ENCODE measurements around a stretch of chr19.

DNA sequence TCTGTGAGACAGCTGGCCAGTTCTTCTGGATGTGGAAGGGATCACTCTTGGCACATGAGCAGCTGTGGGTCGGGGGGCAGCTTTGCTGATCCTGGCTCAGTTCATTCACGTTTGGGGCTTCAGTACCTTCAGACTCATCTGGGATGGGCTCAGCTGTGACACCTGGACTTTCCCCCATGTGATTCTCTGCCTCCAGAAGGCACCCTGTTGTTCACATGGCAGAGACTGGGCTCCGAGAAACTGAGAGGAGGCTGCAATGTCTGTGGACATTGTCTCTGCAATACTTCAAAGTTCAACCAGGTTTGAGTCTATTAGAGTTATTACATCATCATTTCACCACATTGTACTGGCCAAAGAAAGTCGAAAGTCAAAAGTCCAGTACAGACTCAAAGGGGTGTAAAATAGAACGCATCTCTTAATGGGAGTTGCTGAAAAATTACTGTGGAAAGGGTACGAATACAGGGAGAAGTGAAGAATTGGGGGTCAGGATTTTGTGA is 8.0 kb downstream of the CYP4F12 start:
- PRO-cap, 7 experiments: no peak in any of the 7 experiments
- RAMPAGE, long total RNA, 2 experiments: no peak in any of the 2 experiments

- PRO-cap, 7 experiments: peak in 5 of 7 experiments; most common plus-strand start chr19:15780179 (in 4); most common minus-strand start chr19:15780031 (in 5)
- RAMPAGE, long total RNA, 2 experiments: start-site peak on the minus strand in 2 of 2 experiments, at chr19:15779952-15780014 at its widest, 11 to 50 reads per replicate
These were observed 7.6 kb upstream of the OR10H5 start for GRCh38 chr19:15779799-15780367.

DNA sequence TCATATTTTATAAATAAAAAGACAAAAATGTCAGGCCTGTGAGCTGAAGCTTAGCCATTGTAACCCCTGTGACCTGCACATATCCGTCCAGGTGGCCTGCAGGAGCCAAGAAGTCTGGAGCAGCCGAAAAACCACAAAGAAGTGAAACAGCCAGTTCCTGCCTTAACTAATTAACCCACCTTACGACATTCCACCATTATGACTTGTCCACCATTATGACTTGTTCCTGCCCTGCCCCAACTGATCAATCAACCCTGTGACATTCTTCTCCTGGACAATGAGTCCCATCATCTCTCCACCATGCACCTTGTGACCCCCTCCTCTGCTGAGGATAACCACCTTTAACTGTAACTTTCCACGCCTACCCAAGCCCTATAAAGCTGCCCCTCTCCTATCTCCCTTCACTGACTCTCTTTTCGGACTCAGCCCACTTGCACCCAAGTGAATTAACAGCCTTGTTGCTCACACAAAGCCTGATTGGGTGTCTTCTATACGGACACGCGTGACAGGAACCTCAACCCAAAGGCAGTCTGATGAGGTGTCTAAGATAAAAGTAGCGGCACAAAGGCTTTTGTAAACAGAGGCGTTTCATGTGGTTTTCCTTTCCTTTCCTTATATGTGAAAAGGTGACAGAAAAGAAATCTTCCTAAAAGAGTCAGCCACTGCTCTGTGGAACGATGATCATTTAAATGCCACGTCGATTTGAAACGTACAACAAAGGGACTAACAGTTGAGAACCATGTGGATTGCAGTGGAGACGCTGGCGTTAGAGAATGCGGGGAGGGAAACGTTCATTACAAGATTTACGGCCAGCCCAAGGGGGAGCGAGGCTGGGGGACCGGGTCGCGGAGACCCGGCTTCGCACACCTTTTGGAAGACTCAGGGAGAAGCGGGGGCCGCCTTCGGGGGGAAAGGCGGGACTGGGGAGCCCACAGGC is 20.5 kb upstream of the OR10H1 start:
- PRO-cap, 7 experiments: peak in 5 of 7 experiments; most common plus-strand start position 522 of the sequence (in 2); most common minus-strand start position 881 of the sequence (in 4)
- RAMPAGE, long total RNA, 2 experiments: no peak in any of the 2 experiments

- PRO-cap, 7 experiments: no peak in any of the 7 experiments
- RAMPAGE, long total RNA, 2 experiments: no peak in any of the 2 experiments
These were observed 35.5 kb downstream of the CYP4F2 start for GRCh38 chr19:15862404-15862683.

DNA sequence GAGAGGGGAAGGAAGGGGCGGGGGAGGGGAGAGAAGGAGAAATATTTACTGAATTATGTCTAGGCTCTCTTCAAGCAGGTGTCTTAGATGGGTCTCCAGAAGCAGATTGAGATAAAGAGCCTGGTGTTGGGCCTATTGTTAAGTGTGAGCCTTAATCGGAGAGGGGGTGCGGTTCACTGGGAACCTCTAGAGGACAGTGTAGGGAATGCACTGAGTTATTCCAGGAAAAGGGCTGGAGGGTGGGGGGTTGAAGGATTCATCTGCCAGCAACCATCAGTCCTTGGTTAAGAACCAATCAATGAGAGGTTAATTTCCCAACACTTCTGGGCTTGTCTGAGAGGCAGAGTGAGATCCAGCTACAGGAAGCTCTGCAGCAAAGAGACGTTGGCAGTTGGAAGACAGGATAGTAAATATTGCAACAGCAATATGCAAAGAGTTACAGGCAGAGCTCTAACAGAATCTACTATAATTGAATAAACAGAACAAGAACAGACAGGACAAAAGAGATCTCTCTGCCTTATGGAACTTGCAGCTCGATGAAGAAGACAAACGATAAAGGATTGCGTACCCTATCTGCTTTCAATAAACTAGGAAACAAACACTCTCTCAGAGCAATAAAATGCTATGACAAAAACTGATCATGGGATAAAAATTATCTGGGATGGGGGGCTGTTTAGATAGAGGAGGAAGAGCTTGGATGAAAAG is 28.7 kb downstream of the CYP4F2 start:
- PRO-cap, 7 experiments: no peak in any of the 7 experiments
- RAMPAGE, long total RNA, 2 experiments: no peak in any of the 2 experiments

DNA sequence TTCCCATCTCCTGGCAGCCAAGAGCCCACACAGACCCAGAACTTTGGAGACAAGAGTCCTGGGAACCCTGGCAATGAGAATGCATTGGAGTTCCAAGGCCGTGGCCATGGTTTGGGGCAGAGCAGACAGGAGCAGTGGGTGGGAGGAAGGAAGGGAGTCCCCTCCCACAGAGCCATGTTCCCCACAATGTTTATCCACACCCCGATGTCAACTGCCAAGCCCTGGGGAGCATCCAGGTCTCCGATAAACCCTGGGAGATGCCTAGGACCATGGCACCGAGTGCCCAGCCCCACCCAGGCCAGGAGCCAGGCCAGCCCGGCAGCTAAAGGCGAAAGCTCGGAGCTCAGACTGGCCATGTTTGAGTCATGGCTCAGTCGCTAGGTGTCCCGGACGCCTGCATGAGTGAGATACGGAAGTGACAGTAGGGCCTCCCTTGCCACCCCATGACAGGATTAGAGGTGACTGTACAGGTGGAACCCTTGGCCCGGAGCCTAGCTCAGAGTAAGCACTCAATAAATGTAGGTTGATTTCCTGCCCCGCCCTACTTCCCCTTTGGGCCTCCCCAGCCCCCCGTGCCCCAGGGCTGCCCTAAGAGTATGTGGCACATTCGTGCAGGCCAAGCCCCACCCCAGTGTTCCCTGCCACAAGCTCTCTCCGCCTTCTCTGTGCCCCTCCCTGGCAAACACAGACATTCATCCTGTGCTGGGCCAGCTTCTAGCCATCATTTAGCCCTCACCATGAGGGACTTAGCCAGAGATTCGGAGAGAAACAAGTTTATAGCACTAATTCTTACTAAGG is 5.9 kb upstream of the TPM4 start:
- PRO-cap, 7 experiments: peak in 3 of 7 experiments; most common plus-strand start position 351 of the sequence (in 1); most common minus-strand start position 350 of the sequence (in 3)
- RAMPAGE, long total RNA, 2 experiments: no peak in any of the 2 experiments

GRCh38 chr19:16093486-16094037 is 17.3 kb downstream of the TPM4 start:
- PRO-cap, 7 experiments: no peak in any of the 7 experiments
- RAMPAGE, long total RNA, 2 experiments: no peak in any of the 2 experiments

DNA sequence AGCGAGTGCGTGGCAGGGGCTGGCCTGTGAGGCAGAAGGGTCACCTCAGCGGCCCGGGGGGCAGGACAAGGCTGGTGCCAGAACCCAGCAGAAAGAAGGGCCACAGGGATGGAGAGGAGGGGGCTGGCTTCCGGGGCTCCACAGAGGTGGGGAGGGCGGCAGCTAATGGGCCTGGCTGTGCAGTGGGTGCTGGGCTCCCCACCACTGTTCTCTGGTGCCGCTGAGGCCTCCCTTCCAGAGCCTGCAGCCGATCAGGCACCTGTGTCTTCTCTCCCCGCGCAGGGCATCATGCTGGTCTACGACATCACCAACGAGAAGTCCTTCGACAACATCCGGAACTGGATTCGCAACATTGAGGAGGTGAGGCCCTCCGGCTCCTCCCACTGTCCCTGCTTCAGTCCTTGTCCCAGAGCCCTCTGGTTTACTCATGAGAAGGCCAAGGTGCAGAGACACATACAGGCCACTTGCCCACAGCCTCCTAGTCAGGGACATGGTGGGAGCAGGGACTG is 13.6 kb downstream of the RAB8A start:
- PRO-cap, 7 experiments: no peak in any of the 7 experiments
- RAMPAGE, long total RNA, 2 experiments: no peak in any of the 2 experiments

- PRO-cap, 7 experiments: peak in 1 of 7 experiments; most common minus-strand start chr19:16198225 (in 1)
- RAMPAGE, long total RNA, 2 experiments: no peak in any of the 2 experiments
These were observed 516 bp downstream of the AP1M1 start for GRCh38 chr19:16198112-16198742.

GRCh38 chr19:16247184-16248062 is 49.7 kb downstream of the AP1M1 start:
- PRO-cap, 7 experiments: peak in 1 of 7 experiments; most common plus-strand start chr19:16247863 (in 1)
- RAMPAGE, long total RNA, 2 experiments: no peak in any of the 2 experiments

DNA sequence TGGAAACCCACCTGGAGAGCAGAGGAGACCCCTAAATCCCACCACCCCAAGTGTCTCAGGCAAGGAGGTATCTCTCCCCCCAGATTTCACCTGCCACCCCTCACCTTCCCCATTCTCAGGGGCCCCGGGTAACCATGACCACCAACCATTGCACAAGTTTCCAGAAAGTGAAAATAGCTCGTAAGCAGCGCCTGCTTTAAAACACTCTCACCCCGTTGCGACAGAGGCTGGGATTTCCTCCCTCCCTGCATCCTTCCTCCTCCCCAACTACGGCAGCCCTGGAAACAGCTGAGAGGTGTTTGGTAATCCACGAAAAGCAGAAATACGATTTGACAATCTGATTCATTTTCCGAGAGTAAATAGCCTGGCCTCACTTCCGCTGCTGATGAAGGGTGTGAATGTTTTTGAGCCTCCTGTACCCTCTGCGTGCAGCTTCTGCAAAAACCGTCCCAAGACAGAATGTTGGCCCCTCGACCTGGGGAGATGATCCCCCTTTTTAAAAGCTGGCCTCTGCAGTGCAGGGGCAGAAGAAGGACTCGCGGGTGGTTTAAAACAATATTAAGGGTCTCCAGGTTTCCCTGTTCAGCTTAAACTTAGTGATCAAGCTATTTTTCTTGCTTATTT is 3.8 kb downstream of the KLF2 start:
- PRO-cap, 7 experiments: peak in 7 of 7 experiments; most common plus-strand start position 273 of the sequence (in 3); most common minus-strand start position 169 of the sequence (in 7)
- RAMPAGE, long total RNA, 2 experiments: no peak in any of the 2 experiments

DNA sequence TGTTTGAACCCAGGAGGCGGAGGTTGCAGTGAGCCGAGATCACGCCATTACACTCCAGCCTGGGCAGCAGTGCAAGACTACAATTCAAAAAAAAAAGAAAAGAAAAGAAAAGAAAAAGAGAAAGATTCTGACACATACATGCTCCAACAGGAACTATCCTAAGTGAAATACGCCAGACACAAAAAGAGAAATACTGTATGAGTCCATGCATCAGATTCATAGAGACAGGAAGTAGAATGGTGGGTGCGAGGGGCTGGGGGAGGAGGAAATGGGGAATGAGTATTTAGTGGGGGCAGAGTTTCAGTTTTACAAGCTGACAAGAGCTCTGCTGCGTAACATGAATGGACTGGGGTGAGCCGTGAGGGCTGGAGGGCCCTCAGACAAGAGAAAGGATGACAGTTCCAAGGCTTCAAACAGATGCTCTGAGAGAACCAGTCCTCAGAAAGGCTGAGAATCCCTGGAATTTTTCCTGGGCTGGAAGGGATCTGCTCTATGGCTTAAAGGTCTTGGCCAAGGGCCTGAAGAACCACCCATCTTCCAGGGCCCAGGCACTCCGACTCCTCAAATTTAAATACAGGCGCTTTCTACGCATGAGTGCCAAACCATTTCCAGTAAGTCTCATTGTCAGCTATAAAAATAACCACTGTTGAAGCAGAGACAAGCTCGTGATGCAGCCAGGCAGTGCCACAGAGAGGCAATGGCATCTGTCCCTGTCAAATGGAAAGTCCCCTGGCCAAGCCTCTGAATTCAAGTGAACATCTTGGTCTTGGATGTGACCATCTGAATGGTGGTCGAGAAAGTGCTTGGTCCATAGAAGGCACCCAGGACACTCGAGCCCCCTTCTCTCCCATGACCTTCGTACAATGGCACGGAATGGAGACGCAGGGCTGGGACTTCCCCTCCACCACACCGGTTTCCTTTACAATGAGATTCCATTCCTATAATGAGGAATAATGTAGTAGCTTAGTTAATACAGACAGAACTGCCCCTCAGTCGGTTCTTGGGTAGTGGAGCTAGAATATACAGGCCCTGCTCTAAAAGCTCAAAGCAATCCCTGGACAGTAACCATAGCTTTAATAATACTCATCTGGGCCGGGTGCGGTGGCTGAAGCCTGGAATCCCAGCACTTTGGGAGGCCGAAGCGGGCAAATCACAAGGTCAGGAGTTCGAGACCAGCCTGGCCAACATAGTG is 17.6 kb downstream of the KLF2 start:
- PRO-cap, 7 experiments: peak in 1 of 7 experiments; most common plus-strand start position 311 of the sequence (in 1)
- RAMPAGE, long total RNA, 2 experiments: no peak in any of the 2 experiments

GRCh38 chr19:16382596-16383694 is 58.3 kb downstream of the KLF2 start:
- PRO-cap, 7 experiments: peak in 7 of 7 experiments; most common plus-strand start chr19:16383300 (in 4); most common minus-strand start chr19:16383355 (in 7)
- RAMPAGE, long total RNA, 2 experiments: start-site peak on the plus strand in 1 of 2 experiments, at chr19:16383260-16383285 at its widest, 7 reads per replicate

GRCh38 chr19:16417445-16418159 is 54.2 kb downstream of the EPS15L1 start:
- PRO-cap, 7 experiments: no peak in any of the 7 experiments
- RAMPAGE, long total RNA, 2 experiments: no peak in any of the 2 experiments

- PRO-cap, 7 experiments: no peak in any of the 7 experiments
- RAMPAGE, long total RNA, 2 experiments: no peak in any of the 2 experiments
These were observed 29.2 kb downstream of the EPS15L1 start for GRCh38 chr19:16442583-16442862.

- PRO-cap, 7 experiments: peak in 1 of 7 experiments; most common plus-strand start chr19:16471381 (in 1)
- RAMPAGE, long total RNA, 2 experiments: no peak in any of the 2 experiments
These were observed 777 bp downstream of the EPS15L1 start for GRCh38 chr19:16470736-16471649.

DNA sequence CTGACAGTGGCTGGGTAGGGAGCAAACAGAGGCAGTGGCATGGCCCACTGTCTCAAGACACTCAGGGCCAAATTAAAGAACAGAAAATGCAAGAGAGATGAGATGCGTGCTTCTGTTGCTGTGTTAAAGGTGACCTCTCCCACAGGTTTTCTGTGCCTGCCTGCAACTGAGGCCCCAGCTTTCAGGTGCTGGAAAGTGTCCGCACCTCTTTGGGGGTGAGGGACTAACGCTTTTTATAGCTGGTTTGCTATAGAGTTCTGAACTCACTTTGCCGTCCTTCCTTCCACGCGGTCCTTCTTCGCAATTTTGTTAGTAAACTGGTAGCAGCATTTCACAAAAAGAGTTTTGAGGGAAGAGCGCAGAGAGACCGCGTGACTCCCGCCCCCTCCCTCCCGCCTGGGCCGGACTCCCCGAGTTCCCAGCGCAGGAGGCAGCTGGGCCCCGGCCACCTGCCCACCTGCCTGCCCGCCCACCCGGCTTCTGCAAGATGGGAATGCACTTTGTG is 3.3 kb upstream of the SLC35E1 start:
- PRO-cap, 7 experiments: no peak in any of the 7 experiments
- RAMPAGE, long total RNA, 2 experiments: no peak in any of the 2 experiments

DNA sequence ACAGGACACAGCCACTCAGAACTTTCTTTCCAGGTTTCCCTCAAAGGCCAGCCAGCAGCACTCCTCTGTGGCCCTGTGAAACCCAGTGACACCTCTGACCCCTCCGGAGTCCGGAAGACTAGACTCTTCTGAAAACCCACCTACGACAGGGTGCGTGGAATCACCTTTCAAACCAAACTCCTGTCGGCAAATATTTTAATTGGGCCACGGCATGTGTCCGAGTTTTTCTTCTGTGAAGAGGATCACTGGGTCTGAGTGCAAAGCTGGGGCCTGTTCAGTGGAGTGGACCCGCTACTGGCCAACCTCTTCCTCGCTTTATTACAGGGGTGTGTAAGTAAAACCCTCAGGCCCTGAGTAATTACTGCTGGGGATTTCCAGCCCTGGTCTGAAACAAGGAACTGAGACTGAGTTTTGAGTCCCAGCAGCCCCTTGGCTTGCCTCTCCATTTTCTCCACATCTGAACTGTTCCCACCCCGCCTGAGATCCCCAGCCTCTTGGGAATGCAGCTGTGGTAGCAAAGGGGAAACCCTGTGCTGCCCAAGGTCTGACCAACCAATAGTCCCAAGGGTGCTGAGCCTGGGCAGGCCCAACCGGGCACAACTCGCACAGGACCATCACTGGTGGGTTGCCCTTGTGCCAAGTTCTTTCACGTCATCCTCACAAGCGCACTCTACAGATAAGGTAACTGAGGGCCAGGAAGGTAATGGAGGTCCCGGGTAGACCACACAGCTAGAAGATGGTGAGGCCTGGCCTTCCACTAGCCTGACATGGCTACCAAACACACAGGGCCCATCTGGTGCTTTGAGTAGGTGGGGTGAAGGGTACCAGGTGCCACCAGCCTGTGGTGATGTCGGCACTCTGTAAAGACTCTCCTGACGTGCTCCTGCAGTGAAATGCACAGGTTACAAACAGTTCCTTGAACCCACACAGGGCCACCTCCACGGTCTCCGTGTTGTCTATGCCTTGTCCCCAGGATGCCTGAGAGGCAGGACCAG is 13.7 kb upstream of the SLC35E1 start:
- PRO-cap, 7 experiments: no peak in any of the 7 experiments
- RAMPAGE, long total RNA, 2 experiments: no peak in any of the 2 experiments

- PRO-cap, 7 experiments: no peak in any of the 7 experiments
- RAMPAGE, long total RNA, 2 experiments: no peak in any of the 2 experiments
These were observed 20.2 kb downstream of the MED26 start for GRCh38 chr19:16607786-16608141.

GRCh38 chr19:16837495-16837972 is 8.3 kb downstream of the SIN3B start:
- PRO-cap, 7 experiments: no peak in any of the 7 experiments
- RAMPAGE, long total RNA, 2 experiments: no peak in any of the 2 experiments

Measured in ovary (tissue), 7 donors.